Measurements from ENCODE around the gene PRAP1.

- PRO-cap, result no peak
Observed at GRCh38 chr10:133254349-133254712, 16.7 kb downstream of the VENTX start.

DNA sequence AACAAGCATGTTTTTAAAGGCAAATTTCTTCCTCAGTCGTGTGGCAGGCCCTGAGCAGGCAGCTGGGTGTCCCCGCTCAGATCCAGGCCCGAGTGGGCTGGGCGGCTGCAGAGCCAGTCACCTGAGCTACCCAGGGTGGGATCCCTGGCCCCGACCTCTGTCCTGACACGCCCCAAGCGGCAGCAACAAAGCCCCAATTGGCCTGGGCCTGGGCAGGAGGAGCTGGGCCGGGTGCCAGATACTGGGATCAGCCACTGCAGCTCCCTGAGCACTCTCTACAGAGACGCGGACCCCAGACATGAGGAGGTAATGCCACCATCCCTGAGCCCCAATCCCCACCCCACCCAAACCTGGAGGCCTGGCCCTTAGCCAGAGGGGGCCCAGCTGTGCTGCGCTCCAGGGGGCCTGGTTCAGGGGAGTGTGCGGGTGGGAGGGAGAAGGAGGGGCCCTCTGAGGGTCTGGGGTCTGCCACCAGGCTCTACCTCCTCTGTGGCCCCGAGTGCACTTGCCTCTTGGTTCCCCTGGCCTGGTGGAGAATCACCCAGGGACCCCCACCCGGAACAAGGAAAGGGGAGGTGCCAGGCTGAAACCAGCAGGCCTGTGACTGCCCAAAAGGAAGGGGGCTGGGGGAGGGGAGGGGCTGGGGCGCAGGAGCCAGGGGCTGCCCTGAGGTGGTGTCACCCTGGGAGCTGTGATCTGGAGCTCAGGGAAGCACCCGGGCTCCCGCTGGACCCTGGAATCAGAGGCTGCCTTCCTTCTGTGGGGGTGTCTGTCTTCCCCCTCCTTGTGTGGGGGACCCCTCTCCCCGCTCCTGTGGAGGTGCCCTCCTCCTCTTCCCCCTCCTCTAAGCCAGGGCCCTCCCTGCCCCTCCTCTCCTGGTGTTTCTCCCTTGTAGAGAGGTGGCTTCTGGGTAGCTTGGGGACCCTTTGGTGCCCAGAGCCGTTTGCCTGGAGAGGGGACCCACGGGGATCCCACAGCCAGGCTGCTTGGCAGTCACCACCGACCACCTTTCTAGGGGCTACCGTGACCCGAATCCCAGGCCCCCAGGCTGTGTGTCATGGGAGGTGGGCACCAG lies at the start of gene PRAP1:
Gene PRAP1, plus strand, starts transcription at position 254 of the 1,075 bp plus-strand sequence.
- PRO-cap, result bidirectional peak, plus-strand start at position 237 of the sequence, minus-strand start at position 94 of the sequence

DNA sequence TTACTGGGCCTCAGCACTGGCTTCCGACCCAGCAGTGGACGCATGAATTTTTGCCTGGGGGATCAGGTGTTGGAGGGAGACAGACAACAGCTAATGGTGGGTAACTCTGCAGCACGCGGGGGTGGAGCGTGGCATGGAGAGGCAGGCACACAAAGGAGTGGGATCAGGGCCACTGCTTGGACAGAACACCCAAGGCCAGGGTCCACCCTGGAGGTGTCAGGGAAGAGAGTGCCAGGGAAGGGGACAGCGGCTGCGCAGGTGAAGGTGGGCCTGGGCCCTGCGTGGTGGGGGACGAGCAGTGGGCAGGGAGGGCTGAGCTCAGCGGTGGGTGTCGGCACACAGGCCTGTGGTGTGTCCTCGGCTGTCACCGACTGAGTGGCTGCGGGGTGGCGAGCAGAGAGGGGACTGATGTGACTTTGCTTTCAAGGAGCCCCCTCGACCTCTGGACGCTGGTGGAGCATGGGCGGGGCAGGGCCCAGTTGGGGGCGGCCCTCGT lies 8.5 kb upstream of the SCART1 start:
- PRO-cap, result no peak

GRCh38 chr10:133453523-133453873 lies 247 bp upstream of the SCART1 start:
- PRO-cap, result no peak